SJSA1 (cell line): ENCODE measurements around a stretch of chr4.

- RAMPAGE, long total RNA = no peak
Observed at GRCh38 chr4:113300276-113300923, 250.9 kb downstream of the ANK2 start.

GRCh38 chr4:113436308-113436758 is 325.2 kb downstream of the CAMK2D start:
- RAMPAGE, long total RNA = no peak

GRCh38 chr4:113635736-113636052 is 125.8 kb downstream of the CAMK2D start:
- RAMPAGE, long total RNA = no peak

GRCh38 chr4:113636053-113636305 is 125.6 kb downstream of the CAMK2D start:
- RAMPAGE, long total RNA = no peak

DNA sequence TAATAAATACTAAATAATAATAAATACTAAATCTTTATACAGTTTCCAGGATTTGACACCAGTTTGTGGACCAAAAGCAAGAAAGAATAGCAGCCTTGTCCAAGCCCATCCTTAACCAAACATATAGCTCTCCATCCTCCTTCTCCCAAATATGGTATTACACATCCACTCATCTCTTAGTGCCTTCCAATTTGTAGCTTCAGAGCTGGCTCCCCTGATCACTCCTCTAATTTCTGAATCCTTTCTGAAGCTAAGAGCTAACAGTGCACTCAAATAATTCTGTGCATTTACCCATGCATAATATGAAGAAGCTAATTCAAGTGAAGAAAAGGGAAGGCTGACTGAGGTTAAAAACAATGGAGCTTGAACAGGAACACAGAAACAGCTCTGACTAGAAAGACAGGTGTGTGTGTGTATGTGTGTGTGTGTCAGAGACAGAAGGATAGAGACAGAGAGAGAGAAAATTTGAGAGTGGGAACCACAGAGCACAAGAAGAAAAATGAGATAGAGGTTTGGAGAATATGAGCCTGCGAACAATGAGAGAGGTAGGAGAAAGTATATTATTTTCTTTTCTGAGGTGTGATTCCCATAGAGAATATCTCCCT is 123.6 kb downstream of the CAMK2D start:
- RAMPAGE, long total RNA = no peak

DNA sequence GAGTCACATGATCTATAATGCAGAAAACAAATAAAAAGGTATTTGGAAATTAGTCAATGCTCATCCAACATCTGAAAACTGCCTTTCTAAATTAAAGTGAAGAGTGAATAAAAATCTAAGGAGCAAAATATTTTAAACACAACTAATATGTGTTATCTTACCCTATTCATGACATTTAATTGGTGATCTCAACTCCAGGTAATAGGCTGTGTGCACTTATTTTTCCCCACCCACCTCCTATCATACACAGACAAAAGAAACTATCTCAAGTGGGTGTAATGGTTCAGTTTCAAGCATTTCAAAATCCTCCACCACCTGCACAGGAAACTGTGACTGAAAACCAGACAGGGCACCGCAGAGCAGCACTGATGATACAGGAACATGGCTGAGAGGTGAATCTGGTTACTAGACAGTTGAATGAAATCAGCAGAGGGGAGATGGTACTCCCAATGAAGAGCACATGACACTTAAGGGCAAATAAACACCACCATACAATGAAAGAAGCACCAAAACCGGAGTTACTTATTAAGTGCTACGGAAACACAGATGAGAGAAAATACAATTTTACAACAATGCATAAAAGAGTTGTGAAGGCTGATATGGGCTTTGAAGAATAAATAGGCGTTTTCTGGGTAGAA is 78.4 kb downstream of the CAMK2D start:
- RAMPAGE, long total RNA = no peak

DNA sequence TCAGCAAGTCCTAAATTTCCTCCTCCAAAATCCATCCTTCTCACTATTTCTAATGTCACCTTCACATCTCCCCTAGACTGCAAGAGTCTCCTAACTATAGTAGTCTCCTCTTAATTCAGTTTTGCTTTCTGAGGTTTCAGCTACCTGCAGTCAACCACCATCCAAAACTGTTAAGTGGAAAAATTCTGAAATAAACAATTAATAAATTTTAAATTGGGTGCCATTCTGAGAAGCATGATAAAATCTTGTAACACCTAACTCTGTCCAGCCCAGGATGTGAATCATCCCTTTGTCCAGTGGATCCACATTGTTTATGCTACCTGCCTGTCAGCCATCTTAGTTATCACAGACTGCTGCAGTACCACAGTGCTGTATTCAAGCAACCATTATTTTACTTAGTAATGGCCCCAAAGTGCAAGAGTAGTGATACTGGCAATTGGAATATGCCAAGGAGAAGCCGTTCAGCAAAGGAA is 20.8 kb downstream of the CAMK2D start:
- RAMPAGE, long total RNA = no peak

GRCh38 chr4:113744273-113745492 is 16.9 kb downstream of the CAMK2D start:
- RAMPAGE, long total RNA = no peak

DNA sequence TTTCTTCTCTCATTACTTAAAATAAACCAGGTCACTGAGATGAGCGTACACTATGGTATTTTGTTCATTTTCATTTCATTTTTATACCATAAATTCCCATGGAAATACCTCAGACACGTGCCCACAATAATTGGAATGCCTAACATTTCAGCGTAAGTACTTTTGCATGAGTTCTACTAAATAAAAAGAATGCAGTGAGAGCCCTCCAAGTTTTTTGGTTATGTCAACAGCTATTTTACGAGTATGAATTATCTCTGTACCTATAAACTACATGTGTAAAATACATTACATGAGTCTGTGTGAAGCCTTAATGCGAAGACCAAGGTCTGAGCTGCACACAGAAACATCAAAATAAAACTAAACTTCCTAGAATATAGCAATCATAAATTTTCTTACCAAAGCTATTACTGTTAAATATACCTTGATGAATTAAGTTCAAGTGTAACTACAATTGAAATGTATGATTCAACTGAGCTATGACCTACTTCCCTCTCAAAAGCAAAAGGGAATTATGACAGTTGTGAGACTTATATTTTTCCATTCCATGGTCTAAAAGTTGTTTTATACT is 3.0 kb downstream of the CAMK2D start:
- RAMPAGE, long total RNA = no peak

GRCh38 chr4:113954794-113955862 is 24.3 kb downstream of the ARSJ start:
- RAMPAGE, long total RNA = no peak

DNA sequence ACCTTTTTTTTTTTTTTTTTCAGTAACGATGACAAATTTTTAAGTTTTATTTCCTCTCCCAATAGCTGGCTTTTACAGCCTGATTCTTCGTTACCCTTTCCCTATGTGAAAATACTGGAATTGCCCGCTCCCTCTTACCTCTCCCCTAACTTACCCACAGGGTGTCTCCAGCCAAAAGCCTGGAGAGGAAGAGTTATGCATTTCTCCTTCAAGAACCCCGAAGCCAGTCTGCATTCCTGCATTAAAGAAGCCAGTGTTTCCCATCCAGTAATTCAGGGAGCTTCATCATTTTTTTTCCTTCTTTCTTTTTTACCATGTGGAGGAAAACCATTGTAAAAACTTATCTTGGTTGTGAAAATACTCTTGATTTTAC is 749 bp upstream of the ARSJ start:
- RAMPAGE, long total RNA = no peak

- RAMPAGE, long total RNA = no peak
Observed at GRCh38 chr4:114004380-114004928, 25.0 kb upstream of the ARSJ start.

GRCh38 chr4:114364730-114365123 is 233.9 kb upstream of the UGT8 start:
- RAMPAGE, long total RNA = start-site peak on the minus strand at chr4:114364888-114364967, 245 and 112 reads in 2 replicates

- RAMPAGE, long total RNA = no peak
Observed at GRCh38 chr4:114494166-114494715, 104.4 kb upstream of the UGT8 start.

- RAMPAGE, long total RNA = no peak
Observed at GRCh38 chr4:117375302-117375702, 289.9 kb upstream of the TRAM1L1 start.

GRCh38 chr4:118276574-118277088 is 76.2 kb downstream of the PRSS12 start:
- RAMPAGE, long total RNA = no peak

GRCh38 chr4:118850202-118851244 is 14.6 kb upstream of the SEC24D start:
- RAMPAGE, long total RNA = no peak

DNA sequence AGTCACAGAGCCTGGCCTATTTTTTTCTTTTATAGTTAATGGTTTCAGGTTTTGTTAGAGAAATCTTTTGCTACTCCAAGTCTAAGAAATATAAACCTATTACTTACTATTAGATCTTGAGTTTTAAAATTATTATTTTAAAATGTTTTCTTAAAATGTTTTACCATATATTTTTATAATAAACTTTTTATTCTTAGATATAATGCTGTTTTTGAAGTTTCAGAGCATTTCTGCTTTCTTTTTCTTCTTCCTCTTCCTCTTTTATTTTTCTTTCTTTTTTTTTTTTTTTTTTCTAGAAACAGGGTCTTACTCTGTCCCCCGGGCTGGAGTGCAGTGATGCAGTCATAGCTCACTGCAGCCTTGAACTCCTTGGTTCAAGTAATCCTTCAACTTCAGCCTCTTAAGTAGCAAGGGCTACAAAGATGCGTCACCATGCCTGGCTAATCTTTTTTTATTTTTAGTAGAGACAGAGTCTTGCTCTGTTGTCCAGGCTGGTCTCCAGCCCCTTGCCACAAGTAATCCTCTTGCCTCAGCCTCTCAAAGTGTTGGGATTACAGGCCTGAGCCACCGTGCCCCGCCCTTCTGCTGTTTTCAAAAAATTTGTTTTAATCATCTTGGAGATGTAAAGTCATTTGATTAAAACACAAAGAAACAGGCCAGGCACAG is 27.9 kb downstream of the SYNPO2 start:
- RAMPAGE, long total RNA = no peak

- RAMPAGE, long total RNA = no peak
Observed at GRCh38 chr4:118941146-118941461, 52.5 kb downstream of the SYNPO2 start.

- RAMPAGE, long total RNA = no peak
Observed at GRCh38 chr4:118948441-118948833, 59.8 kb downstream of the SYNPO2 start.